Hair follicle dermal papilla cell (primary cell): ENCODE measurements around a stretch of chr7.

- CAGE, long polyA plus RNA = no peak
Measured at GRCh38 chr7:56164546-56164864, 48.3 kb upstream of the NUPR2 start.

- CAGE, long polyA plus RNA = no peak
Measured at GRCh38 chr7:57783627-57783925, 333.6 kb downstream of the ZNF716 start.

GRCh38 chr7:64463572-64464093 is 99.2 kb downstream of the ZNF680 start:
- CAGE, long polyA plus RNA = no peak

DNA sequence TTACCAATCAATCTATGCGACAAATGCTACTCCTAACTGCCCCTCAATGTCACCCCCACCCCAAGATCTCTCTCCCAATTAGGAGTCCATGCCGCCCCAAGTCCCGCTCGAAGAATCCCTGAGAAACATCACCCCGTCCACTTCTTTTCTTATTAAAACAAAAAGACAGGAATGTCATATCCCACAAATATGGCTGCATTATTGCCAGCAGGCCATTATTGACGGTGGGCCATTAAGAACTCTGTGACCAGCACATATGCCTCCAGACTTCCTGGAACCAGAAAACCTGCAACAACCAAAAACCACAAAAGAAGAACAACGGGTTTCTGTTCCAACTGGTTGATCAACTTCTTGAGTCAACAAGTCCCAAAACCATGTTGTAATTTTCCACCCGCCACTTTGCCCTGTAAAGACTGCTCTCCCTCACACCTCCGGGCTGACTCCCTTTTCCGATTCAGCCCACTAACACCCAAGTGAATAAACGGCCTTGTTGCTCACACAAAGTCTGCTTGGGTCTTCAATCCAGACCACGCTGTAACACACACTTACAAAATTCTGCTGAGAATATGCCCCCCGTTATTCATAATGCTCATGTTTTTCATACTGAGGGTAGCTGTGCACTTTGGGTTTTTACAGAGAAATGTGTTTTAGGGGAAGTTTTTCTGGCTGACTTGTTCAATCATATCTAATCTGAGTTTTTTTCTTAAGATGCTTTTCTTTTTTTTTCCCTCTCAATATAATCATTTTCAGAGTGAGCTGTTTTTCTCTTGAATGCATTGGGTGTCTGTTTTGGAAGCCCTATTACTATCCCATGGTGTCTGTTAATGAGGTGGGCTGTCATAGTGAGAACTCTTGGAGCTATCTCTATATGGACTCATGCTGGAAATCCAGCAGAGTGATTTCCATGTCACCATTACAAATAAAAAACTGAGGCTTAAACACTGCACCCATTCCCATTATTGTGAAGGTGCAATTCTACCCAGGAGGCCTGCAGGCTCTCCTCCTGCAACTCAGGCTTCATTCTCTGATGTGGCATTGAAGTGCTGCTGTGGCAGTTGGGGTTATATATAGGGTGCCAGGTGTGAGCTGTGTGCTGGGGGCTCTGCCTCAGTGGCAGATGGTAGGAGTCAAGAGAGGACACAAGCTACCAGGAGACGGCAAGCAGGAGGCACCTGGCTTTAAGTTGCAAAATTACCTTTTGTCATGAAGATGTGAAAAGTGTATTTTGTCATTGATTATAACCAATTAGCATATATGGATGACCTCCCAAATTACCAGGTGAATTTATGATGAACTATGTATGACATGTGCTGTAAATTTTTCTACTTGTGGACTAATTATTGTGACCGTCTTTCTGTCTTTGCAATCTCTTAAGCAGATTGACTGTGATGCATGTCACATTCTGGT is 21.0 kb downstream of the ZNF107 start:
- CAGE, long polyA plus RNA = no peak

GRCh38 chr7:65251782-65252848 is 121.5 kb upstream of the ZNF92 start:
- CAGE, long polyA plus RNA = no peak

DNA sequence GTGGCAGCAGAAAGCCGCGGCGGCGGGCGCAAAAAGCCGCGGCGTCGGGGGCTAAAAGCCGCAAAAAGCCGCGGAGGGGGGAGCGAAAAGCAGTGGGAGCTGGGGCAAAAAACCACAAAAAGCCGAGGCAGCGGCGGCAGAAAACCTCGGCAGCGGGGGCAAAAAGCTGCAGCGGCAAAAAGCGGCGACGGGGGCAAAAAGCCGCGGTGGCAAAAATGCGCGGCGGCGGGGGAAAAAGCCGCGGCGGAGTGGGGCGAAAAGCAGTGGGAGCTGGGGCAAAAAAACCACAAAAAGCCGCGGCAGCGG is 135.6 kb downstream of the ZNF92 start:
- CAGE, long polyA plus RNA = no peak

GRCh38 chr7:65770188-65771261 is 102.3 kb upstream of the VKORC1L1 start:
- CAGE, long polyA plus RNA = no peak

DNA sequence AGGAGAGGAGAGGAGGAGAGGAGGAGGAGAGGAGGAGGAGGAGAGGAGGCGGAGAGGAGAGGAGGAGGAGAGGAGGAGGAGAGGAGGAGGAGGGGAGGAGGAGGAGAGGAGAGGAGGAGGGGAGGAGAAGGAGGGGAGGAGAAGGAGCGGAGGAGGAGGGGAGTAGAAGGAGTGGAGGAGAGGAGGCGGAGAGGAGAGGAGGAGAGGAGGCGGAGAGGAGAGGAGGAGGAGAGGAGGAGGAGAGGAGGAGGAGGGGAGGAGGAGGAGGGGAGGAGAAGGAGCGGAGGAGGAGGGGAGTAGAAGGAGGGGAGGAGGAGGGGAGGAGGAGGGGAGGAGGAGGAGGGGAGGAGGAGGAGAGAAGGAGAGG is 15.6 kb upstream of the CRCP start:
- CAGE, long polyA plus RNA = no peak

- CAGE, long polyA plus RNA = no peak
Measured at GRCh38 chr7:66151835-66152440, 37.3 kb downstream of the CRCP start.

GRCh38 chr7:66152441-66153373 is 38.1 kb downstream of the CRCP start:
- CAGE, long polyA plus RNA = no peak

DNA sequence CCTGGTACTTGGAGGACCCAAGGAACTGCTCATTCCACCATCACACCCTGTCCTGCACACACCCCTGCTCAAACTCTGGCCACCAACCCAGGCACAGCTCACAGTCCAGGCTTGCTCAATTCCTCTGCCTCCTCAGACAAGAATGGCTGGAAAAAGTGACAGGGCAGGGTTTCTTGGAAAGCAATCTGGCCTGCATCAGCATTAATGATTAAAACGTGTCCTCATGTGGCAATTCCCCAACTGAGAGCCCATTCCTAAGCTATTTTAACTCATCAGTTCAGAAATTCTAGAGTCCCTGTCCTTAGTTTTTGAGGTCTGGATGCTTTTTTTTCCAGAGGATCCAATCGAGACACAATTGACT is 17.2 kb upstream of the TPST1 start:
- CAGE, long polyA plus RNA = no peak

GRCh38 chr7:66490321-66491389 is 138.0 kb upstream of the KCTD7 start:
- CAGE, long polyA plus RNA = no peak

DNA sequence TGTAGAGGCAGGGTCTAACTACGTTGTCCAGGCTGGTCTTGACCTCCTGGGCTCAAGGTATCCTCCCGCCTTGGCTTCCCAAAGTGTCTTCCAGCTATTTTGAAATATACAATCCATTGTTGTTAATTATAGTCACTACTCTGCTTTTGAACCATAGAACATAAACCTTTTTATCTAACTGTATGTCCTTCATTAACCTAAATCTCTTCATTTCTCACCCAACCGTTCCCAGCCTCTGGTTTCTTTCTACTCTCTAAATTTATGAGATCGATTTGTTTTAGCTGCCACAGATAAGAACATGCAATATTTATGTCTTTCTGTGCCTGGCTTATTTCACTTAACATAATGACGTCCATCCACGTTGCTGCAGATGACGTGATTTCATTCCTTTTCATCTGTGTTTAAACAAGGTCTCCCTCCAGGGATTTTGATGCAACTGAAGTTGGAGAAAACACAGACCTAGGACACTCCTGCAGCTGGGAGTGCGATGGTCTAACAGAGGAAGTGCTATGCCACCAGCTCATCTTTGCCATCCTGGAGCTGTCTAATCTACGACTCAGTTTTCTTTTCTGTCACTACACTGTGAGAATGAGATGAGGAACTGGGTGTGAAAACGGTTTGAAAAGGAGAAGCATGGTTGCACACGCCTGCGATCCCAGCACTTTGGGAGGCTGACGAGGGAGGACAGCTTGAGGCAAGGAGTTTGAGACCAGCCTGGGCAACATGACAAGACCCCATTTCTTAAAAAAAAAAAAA is 1.6 kb upstream of the KCTD7 start:
- CAGE, long polyA plus RNA = no peak

DNA sequence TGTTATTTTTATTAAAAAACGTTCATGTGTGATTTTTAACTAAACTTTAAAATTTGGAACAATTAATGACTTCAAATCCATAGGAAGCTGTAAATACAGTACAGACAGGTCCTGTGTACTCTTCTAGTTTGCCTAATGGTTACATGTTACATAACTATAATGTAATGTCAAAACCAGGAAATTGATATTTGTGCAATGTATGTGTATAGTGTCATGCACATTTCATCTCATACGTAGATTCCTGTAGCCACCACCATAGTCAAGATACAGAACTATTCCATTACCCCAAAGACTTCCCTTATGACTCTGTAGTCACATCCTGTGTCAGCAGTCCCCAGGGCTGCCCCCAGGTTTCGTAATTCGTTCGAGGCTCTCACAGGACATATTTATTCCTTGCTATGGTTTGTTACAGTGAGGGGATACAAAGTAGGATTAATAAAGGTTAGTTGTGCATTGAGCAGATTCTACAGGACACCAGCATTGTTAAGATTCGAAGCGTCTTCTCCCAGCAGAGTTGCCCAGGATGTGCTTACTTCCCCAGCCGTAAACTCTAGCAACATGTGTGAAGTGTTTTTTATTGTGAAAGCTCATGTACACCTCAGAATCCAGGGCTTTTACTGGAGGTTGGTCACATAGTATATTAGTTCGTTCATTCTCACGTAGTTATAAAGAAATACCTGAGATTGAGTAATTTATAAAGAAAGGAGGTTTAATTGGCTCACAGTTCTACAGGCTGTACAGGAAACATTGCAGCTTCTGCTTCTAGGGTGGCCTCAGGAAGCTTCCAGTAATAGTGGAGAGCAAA is 18.5 kb downstream of the RABGEF1 start:
- CAGE, long polyA plus RNA = no peak

DNA sequence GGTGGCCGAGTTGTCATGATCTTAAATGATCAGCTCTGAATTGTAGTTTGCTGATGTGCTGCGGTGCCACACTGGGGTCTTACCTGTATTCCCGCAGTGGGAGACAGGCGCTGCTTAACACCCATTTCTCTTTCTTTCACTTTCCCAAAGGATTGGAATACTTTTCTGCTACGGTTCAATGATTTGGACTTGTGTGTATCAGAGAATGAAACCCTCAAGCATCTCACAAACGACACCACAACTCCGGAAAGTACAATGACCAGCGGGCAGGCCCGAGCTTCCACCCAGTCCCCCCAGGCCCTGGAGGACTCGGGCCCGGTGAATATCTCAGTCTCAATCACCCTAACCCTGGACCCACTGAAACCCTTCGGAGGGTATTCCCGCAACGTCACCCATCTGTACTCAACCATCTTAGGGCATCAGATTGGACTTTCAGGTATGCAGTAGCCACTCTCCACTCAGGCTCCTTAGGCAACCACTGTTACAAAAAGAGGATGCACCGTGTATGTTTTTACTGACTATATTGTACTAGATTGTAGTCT is 23.9 kb downstream of the TMEM248 start:
- CAGE, long polyA plus RNA = no peak

- CAGE, long polyA plus RNA = no peak
Measured at GRCh38 chr7:66953119-66953625, 32.1 kb downstream of the TMEM248 start.

GRCh38 chr7:66987770-66988247 is 7.6 kb downstream of the SBDS start:
- CAGE, long polyA plus RNA = no peak

DNA sequence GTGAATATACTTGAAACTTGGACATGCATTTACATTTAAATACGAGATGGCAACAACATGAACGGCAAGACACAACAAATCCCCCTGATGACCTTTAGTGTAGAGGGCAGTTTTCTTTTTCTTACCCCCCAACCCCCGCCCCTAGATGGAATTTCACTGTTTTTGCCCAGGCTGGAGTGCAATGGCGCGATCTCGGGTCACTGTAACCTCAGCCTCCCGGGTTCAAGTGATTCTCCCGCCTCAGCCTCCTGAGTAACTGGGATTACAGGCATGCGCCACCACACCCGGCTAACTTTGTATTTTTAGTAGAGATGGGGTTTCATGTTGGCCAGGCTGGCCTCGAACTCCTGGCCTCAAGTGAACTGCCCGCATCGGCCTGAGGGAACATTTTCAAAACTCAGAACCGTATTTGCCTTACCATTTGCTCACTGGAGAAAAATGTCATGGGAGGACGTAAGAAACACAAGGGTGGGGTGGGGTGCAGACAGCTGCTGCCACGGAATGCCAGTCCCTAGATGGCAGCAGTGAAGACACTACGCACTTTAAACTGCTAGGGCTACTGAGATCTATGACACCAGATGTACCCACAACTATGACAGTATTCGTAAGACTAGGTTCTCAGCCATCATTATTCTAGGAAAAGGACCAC is 892 bp downstream of the SBDS start:
- CAGE, long polyA plus RNA = no peak

GRCh38 chr7:67123122-67124008 is 126.7 kb downstream of the TYW1 start:
- CAGE, long polyA plus RNA = no peak

DNA sequence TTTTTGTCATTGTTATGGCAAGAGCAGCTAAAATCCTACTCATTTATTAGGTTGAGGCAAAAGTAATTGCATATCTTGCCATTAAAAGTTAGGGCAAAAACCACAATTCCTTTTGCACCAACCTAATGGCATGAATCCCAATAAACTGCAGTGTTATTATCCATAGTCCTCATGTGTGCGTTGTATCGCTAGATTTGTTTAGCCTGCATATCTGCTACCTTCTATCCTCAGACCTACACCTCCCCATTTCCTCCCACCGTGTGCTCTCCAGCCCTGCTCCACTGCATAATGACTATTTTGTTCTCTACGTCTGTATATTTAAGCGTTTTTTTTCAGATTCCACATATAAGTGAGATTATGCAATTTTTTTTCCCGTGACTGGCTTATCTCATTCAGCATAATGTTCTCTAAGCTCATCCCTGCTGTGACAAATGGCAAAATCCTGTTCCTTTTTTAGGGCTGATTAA is 1036.2 kb upstream of the AUTS2 start:
- CAGE, long polyA plus RNA = no peak